SK-N-SH (cell line): ENCODE measurements around a stretch of chr12.

GRCh38 chr12:76257-76603, 9.7 kb downstream of the IQSEC3 start:
- RRBS = no CpG with 5 or more reads among the region's 8 CpGs
CAGE:
- cytosol, long polyA plus RNA = no peak
- long polyA plus RNA = no peak
- nucleus, long polyA plus RNA = no peak

GRCh38 chr12:111672-112260, 45.2 kb downstream of the IQSEC3 start:
- RRBS = no CpG with 5 or more reads among the region's 8 CpGs
CAGE:
- cytosol, long polyA plus RNA = no peak
- long polyA plus RNA = no peak
- nucleus, long polyA plus RNA = no peak

DNA sequence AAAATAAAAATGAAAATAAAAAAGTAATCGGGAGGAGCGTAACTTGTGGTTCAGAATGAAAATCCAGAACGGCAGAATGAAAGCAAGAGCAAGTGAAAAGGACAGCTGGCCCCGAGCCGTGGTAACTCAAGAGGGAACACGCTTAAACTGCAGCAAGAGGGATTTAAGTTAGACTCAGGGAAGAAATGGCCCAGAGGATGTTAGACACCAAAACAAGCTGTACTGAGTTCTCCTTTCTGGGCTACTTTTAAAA, 1.5 kb downstream of the SLC6A12 start:
- RRBS = no CpG with 5 or more reads among the region's 6 CpGs
CAGE:
- cytosol, long polyA plus RNA = no peak
- long polyA plus RNA = no peak
- nucleus, long polyA plus RNA = no peak

DNA sequence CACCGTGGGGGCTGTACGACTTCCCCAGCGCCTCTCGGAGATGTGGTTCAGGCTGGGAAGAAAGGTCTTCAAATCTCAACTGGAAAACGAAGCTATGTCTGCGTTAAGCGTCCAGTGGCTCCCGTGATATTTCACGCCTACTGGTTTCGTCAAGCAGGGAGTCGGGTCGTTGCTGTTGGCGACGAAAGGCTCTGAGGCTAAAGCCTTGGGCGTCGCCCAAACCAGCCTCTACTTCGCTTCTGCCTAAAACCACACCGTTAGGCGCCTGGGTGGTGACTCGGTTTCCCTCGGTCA, 342 bp upstream of the B4GALNT3 start:
- RRBS = no CpG with 5 or more reads among the region's 21 CpGs
CAGE:
- cytosol, long polyA plus RNA = no peak
- long polyA plus RNA = no peak
- nucleus, long polyA plus RNA = no peak

DNA sequence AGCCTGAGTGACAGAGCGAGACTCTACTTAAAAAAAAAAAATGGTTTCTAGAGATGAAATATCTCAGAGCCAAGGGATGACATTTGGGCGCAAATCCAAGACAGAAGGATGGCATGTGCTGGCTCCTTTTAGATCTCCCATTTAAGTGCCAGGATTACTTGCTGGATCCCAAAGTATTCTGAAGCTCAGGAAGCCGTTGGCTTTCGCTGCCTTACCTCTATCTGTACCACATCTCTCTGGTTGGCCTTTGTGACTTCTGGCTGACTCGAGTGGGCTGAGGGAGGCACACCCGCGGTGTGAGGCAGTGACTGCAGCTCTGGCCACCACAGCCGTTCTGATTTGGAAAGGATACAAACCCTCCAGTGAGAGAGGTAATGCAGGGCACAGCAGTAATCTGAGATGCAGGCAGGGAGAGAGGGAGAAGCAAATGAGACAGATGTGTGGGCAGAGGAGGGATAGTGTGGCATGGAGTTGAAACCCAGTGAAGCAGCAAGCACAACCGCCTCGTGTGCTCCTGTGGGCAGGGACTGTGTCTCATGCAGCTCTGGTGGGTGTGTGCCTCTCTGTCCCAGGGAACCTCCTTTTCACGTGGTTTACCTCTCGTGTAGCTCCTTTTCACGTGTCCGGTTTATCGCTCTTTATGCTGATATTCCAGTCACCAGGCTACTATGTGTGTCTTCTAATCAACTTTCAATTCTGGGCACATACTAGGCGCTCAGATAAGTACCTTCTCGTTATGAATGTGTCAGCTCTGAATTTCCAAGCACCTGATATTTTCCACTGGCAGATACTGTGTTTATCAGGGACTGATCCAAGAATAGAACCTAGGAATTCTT, 5.1 kb downstream of the B4GALNT3 start:
- RRBS = no CpG with 5 or more reads among the region's 17 CpGs
CAGE:
- cytosol, long polyA plus RNA = no peak
- long polyA plus RNA = no peak
- nucleus, long polyA plus RNA = no peak

DNA sequence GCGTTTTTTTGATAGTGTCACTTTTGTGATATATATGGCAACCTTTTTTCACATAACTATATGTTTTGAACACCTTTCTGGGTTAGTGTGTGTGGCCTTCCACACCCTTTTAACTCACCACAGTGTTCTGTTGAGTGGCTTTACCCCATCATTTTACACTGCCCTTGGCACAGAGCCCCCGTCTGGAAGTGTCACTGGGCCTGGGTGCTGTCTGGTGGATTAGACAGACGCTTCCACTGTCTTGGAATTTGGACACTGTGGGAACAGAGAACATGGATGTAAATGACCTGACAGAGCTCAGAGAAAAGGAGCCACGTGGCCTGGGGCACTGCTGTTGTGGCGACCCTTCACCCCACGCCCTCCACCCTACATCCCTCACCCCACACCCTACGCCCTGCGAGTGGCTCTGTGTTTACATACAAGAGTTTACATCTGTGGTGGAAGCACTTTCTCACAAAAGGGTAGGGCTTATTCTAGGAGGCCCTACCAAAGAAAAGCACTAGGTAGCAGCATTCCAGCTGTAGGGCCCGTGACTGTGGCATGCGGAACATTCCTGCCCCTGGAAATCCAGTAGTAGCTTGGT, 47.6 kb downstream of the B4GALNT3 start:
- RRBS = no CpG with 5 or more reads among the region's 10 CpGs
CAGE:
- cytosol, long polyA plus RNA = no peak
- long polyA plus RNA = no peak
- nucleus, long polyA plus RNA = no peak

DNA sequence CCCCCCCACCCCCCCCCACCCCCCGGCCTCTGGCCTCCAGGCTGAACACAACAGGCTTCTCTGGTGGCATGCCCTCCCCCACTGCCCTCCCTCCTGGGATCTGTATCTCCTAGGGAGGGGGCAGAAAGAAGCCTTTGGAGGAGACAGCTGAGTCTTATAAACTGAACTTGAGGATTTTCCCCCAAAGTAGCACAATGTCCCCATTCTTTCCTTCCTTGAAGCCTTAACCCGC, 82.0 kb downstream of the B4GALNT3 start:
- RRBS = no CpG with 5 or more reads among the region's 2 CpGs
CAGE:
- cytosol, long polyA plus RNA = no peak
- long polyA plus RNA = no peak
- nucleus, long polyA plus RNA = no peak

GRCh38 chr12:598166-598621, 65.1 kb downstream of the NINJ2 start:
- RRBS = no CpG with 5 or more reads among the region's 8 CpGs
CAGE:
- cytosol, long polyA plus RNA = no peak
- long polyA plus RNA = no peak
- nucleus, long polyA plus RNA = no peak

DNA sequence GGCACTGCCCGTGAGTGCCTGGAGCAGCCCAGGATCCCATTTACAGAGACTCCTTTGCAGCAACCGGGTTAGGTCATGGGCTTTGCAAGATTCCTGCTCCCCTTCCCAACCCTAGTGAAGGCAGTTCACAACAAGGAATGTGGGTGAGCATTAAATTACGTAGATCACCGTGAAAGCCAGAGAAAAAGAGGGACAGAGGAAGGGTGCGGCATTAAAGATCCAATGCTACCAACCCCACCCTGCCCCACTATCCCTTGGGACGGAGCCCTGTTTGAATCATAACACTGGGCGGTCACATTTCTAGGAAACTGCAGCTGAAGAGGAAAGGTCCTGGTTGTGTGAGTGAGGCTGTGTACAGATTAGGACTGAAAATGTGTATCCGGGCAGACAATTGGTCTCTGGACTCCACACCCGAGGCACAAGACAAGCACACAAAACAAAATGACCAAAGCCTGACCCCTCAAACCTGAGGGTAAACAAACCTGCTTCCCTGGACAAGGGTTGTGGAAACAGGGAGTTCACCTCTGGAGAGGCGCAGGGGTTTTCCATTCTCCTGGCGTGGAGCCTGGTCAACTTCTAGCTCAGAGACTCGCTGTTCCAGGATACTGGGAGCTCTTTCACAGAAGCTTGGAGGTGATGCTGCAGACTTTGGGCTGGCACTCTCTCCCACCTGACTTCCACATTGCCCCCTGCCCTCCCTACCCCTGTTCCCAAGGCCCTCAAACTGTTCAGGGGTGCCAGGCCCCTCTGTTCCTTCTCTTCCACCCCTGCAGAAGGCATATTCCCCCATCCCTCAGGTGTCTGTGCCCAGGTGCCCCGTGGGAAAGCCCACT, 16.7 kb downstream of the NINJ2 start:
- RRBS = no CpG with 5 or more reads among the region's 13 CpGs
CAGE:
- cytosol, long polyA plus RNA = no peak
- long polyA plus RNA = no peak
- nucleus, long polyA plus RNA = no peak

DNA sequence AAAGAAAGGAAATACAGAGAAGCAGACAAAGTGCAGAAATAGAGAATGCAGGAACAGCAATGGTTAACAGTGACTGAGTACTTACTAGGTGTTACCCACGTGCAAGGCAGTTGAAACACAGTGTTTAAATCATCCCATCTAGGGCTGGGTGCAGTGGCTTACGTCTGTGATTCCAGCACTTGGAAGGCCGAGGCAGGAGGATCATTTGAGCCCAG, 21.2 kb upstream of the NINJ2 start:
- RRBS = no CpG with 5 or more reads among the region's 3 CpGs
CAGE:
- cytosol, long polyA plus RNA = no peak
- long polyA plus RNA = no peak
- nucleus, long polyA plus RNA = no peak

GRCh38 chr12:754810-755483, 2.6 kb downstream of the WNK1 start:
- RRBS = no CpG with 5 or more reads among the region's 7 CpGs
CAGE:
- cytosol, long polyA plus RNA = no peak
- long polyA plus RNA = no peak
- nucleus, long polyA plus RNA = no peak

- RRBS = no CpG with 5 or more reads among the region's 3 CpGs
CAGE:
- cytosol, long polyA plus RNA = no peak
- long polyA plus RNA = no peak
- nucleus, long polyA plus RNA = no peak
Observed at GRCh38 chr12:763459-764088, 11.2 kb downstream of the WNK1 start.

- RRBS = no CpG with 5 or more reads among the region's 6 CpGs
CAGE:
- cytosol, long polyA plus RNA = no peak
- long polyA plus RNA = no peak
- nucleus, long polyA plus RNA = no peak
Observed at GRCh38 chr12:860919-861418, 88.5 kb downstream of the RAD52 start.

- RRBS = 2% methylated on average over 6 of the region's 37 CpGs
CAGE:
- cytosol, long polyA plus RNA = no peak
- long polyA plus RNA = no peak
- nucleus, long polyA plus RNA = no peak
Observed at GRCh38 chr12:991463-992167, 592 bp downstream of the ERC1 start.

- RRBS = no CpG with 5 or more reads among the region's 4 CpGs
CAGE:
- cytosol, long polyA plus RNA = no peak
- long polyA plus RNA = no peak
- nucleus, long polyA plus RNA = no peak
Observed at GRCh38 chr12:1115677-1116286, 124.8 kb downstream of the ERC1 start.

DNA sequence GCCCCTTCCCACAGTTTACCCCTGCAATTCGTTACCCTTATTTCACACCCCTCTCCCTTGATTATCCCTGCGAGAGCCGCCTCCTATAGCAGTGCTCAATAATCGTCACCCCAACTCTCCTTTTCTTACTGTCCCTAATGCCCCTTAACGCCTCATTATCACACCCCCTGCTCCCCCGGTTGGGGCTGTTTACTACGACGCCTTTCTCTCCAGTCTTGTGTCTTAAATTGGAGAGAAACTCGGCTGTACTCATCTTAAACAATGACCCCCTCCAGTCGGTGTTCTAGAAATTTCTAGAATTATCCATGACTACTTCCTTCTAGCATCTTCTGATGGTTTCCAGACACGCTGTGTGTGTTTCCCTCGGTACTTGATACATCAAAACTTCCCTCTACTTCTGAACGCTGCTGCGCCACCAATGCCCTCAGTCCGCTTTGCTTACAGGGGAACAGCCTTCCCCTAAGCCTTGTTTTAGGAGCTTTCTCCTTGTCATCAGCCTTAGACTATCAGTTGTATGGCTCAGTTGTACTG, 785 bp upstream of the FBXL14 start:
- RRBS = no CpG with 5 or more reads among the region's 15 CpGs
CAGE:
- cytosol, long polyA plus RNA = no peak
- long polyA plus RNA = no peak
- nucleus, long polyA plus RNA = no peak

DNA sequence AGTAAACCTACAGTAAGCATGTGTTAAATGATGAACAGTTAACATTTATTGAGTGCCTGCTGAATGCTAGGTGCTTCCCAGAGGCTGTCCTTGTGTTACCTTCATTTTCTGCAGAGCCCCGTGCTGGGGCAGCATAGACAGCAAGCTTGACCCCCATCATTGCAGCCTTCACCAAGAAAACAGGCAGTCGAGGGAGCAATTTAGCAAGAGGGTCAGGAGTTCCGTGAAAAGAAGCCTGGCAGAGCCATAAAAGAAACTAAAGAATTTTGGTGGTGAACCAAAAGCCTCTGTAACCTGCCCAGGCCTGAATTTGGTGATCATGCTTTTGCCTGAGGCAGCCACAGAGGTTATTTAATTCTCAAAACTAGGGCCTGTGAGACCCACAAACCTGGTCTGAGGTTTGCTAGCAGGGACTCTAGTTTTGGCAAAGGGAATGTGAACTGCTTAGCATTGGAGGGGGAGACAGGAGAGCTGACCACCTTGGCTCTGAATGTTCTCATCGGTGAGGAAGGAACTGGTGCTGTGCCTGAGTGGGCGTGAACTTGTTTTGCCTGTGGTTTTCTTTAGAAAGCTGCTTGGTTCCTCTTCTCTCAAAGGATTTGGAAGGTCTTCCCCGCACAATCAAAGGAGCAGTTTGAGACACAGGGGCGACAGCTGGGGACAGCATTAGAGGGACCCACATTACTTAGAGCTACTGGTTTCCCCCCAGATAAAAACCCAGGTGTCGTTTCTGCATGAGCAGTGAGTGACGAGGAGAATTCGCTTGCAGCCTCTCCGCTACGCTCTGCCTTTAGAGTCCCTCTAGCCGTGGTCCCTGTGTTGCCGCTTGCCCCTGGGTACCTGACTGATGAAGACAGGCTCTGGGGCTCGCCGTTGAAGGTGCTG, 12.7 kb upstream of the WNT5B start:
- RRBS = no CpG with 5 or more reads among the region's 16 CpGs
CAGE:
- cytosol, long polyA plus RNA = no peak
- long polyA plus RNA = no peak
- nucleus, long polyA plus RNA = no peak

DNA sequence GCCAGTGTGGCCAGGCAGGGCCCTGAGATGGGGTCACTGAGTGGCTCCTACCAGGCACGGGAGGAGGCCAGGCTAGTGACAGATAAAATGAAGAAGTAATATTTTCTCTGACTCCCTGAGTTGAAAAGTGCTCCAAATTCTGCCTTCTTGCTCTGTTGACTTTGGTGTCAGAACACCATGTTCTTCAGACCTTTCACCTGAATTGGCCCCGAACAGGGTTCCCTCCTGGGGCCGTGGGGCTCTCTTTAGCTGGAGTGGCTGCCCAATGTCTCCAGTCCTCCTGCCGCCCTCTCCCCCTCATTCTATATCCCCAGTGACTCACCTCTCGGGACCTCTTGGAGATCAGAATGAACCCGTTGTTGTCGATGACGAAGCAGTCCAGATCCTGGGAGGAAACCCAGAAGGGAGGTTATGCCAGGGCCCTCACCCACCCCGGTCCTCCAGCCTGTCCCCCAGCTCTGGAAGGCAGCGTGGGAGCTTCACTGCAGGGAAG, 10.4 kb upstream of the LRTM2 start:
- RRBS = 58% methylated on average over 1 of the region's 10 CpGs
CAGE:
- cytosol, long polyA plus RNA = no peak
- long polyA plus RNA = no peak
- nucleus, long polyA plus RNA = no peak

- RRBS = no CpG with 5 or more reads among the region's 29 CpGs
CAGE:
- cytosol, long polyA plus RNA = no peak
- long polyA plus RNA = no peak
- nucleus, long polyA plus RNA = no peak
Observed at GRCh38 chr12:1921961-1922448, 3.6 kb upstream of the CACNA2D4 start.

DNA sequence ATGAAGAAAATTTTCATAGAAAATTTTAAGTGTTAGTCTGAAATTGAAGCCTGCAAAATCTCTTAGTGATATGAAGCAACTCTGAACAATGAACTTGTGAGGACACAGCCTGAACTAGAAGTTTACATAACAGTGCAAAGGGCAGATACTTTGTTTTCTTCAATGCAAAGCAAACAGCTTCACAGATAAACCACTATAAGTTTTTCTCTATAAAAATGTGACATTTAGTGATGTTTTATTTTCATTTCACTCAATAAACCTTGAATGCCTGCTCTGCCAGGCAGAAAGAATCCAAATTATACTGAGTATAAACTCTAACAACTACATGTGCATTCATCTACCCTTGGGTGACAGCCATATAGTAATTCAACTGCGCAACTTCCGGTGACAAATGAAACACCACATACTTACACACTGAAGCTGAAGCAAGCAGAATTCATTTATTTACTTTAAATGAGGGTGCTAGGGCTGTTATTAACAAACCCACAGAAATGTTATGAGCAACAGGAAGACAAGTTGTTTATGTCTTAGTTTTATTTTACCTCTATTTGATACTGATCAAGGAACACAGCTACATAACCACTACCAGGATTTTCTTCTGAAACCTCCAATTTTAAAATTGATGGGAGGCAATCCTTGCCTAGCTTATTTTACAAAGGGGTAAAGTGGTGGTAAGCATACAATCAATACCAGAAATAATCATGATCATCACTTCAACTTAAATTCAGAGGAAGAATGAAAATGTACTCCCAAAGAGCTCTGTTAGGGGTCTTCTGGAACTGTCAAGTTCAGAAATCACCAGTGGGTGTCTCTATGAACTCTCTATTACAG, 10.2 kb downstream of the DCP1B start:
- RRBS = no CpG with 5 or more reads among the region's 2 CpGs
CAGE:
- cytosol, long polyA plus RNA = no peak
- long polyA plus RNA = no peak
- nucleus, long polyA plus RNA = no peak